ENCODE measurements around the gene EFR3B.

GRCh38 chr2:24214840-24215481 lies 40.1 kb downstream of the FAM228A start:
- RRBS = no CpG with 5 or more reads among the region's 8 CpGs

- RRBS = 90% methylated on average over 4 of the region's 11 CpGs
Measured at GRCh38 chr2:24403304-24403628, 42.9 kb upstream of the ITSN2 start.

GRCh38 chr2:24435858-24436346 lies 55.2 kb upstream of the NCOA1 start:
- RRBS = no CpG with 5 or more reads among the region's 7 CpGs

DNA sequence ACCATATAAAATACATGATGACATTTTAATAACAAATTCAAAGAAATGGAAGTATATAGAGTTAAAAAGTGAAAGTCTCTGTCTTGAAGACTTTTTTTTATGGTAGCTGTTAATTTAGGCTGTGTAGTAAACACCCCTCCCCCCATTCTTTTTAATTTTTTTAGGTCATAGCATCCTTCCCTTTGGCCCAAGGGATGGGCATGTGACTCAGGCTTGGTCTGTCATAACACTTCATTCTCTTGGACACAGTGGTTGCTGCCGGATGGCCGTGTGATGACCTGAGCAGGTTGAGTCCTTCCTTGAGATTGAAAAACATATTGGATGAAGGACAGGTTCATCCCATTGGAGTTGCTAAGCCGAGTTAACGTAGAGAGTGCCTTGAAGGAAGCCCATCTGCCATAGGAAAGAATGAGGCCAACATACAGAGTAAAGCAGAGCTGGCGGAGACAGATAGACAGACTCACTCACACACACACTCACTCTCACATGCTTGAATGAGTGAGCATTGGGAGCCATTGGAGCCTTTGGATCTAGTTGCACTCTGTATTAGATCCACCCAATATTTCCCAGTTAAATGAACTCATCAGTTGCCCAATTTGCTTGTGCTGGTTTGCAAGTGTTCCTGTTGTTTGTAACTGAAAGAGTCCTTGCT lies 14.6 kb downstream of the NCOA1 start:
- RRBS = no CpG with 5 or more reads among the region's 5 CpGs

DNA sequence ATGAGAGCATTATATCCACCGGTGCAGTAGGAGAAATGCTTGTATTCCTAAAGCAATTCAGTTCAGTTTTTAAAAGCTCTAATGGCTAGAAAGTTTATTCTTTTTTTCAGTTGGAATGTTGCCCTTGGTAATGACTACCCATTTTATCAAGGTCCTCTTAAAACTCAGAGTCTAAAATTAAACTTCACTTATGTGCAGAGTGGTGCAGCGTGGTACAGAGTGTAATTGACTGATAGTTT lies 21.3 kb downstream of the NCOA1 start:
- RRBS = no CpG with 5 or more reads among the region's 2 CpGs

GRCh38 chr2:24554014-24554624 lies 63.1 kb downstream of the NCOA1 start:
- RRBS = no CpG with 5 or more reads among the region's 4 CpGs

DNA sequence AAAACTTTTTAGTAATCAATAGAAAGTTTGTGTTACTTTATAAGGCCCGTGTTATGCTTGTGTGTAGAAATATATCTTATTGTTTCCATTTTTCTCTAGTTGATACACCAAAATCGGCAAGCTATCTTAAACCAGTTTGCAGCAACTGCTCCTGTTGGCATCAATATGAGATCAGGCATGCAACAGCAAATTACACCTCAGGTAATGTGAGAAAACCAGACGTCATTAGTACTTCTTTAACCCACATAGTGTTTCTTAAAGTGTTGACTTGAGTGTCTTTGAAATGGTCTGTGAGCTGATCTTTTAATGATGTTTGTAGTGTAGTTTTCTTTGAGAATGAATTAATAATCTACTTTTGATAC lies 53.9 kb downstream of the PTRHD1 start:
- RRBS = no CpG with 5 or more reads among the region's 3 CpGs

DNA sequence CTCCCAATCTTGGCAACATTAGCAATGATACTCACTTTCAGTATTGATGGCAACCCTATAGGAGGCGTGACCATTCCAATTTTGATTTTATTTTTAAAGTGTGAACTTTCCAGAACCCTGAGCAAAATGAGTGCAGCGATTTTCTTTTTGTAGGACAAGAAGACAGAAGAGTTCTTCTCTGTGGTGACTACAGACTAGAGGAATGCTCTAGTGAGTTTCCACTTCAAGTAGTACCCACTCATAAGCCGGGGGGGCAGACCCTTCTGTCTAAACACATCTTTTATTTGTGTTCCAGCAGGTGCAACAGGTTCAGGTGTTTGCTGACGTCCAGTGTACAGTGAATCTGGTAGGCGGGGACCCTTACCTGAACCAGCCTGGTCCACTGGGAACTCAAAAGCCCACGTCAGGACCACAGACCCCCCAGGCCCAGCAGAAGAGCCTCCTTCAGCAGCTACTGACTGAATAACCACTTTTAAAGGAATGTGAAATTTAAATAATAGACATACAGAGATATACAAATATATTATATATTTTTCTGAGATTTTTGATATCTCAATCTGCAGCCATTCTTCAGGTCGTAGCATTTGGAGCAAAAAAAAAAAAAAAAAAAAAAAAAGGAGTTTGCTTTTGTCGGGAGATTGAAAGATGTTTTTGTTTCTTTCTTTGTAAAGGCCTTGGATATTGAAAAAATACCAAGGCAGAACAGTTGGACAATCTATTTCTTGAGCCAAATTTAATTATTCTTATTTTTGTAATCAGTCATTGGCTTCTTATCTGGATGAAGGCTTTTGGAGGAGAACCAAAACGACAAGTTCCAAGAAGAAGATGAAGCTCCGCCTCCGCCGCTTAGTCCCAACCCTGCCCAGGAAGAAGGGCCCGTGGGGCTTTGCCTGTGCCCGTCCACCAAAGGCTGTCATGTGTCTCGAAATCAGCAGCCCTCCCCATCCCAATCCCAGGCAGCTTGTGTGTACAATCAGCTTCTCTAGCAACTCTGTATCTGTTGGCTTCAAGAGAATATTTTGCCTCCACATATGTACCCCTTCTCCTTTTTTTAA lies 24.9 kb downstream of the PTRHD1 start:
- RRBS = no CpG with 5 or more reads among the region's 15 CpGs

GRCh38 chr2:24886664-24887366 lies 33.2 kb downstream of the ADCY3 start:
- RRBS = no CpG with 5 or more reads among the region's 19 CpGs

- RRBS = 1% methylated on average over 11 of the region's 40 CpGs
Measured at GRCh38 chr2:24970638-24971535, 868 bp downstream of the DNAJC27 start.

DNA sequence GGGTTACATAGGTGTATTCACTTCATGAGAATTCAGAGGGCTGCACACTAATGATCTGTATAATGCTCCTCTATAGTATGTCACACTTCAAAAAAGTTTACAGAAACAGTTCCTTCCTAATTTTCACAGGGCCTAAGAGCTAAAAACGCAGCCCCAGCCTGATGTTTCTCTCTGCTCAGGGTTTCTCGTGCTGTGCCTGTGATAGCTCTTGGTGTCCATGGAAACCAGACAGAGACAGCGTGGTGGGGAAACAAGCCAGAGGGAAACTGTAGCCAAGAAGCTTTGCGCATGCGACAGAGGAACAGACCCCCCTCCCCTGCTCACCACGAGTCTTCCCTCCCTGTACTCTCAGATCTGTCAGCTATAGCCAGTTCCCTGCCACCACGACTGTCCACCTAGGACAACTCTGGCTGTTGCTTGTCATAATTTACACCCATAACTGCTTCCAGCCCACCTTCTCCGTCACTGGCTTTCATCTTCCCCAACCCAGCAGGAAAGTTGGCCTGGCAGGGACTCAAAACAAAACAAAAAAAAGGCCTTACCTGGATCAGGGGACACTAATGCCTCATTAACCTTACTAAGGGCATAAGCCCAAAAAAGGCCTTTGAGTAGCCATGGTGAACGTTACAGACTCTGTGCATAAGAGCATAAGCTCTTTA lies 13.2 kb upstream of the DNAJC27 start:
- RRBS = no CpG with 5 or more reads among the region's 9 CpGs

- RRBS = 2% methylated on average over 69 of the region's 120 CpGs
Measured at GRCh38 chr2:25042021-25043346, at the start of gene EFR3B. Gene EFR3B (plus strand): TSS chr2:25042076.

GRCh38 chr2:25420643-25421232 lies 79.0 kb upstream of the DNMT3A start:
- RRBS = no CpG with 5 or more reads among the region's 5 CpGs

GRCh38 chr2:25566509-25567041 lies 106.8 kb downstream of the DTNB start:
- RRBS = no CpG with 5 or more reads among the region's 3 CpGs

GRCh38 chr2:25741250-25742447 lies 68.3 kb upstream of the DTNB start:
- RRBS = no CpG with 5 or more reads among the region's 15 CpGs

DNA sequence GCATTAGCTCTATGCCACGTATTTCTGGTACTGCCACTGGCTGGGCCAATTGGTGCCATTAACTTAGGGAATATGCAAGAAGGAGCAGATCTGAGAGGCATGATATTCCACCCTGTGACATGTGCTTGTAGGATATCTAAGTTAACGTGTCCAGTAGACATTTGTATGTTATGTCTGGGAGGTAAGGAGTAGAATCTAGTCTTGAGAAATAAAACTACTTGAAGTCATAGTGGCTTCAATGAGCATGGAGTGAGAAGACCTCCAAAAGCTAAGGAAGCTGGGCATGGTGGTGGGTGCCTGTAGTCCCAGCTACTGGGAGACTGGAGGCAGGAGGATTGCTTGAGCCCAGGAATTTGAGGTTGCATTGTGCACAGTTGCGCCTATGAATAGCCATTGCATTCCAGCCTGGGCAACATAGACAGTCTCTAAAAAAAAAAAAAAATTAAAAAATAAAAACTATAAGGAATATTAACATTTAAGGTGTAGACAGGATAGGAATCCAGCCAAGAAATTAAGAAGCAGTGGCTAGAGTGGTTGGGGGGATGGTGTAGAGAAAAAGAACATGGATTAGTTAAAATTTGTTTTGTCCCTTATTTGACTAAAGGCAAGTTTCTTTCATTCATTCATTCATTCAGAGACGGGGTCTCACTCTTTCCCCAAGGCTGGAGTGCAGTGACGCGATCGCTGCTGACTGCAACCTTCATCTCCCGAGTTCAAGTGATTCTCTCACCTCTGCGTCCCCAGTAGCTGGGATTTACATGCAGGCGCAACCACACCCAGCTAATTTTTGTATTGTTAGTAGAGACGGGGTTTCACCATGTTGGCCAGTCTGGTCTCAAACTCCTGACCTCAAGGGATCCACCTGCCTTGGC lies 23.4 kb downstream of the RAB10 start:
- RRBS = no CpG with 5 or more reads among the region's 11 CpGs

- RRBS = no CpG with 5 or more reads among the region's 4 CpGs
Measured at GRCh38 chr2:26065890-26066643, 32.2 kb downstream of the RAB10 start.

DNA sequence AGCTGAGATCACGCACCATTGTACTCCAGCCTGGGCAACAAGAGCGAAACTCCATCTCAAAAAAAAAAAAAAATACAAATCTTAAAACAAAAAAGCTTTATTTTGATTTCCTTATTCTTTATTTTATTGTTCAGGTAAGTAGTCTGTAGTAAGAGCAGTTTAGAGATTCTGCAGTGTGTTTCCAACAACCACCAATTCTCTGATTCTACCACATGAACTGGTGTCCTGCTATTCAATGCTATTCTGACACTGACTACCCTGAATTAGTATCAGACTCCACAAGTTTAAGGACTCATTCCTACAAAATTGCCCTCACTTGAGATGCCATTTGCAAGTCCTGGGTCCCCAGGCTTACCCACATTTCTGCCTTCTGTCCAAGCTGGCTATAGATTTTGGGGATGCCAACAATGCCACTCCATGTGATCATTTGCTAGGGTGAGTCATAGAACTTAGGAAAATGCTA lies 61.3 kb upstream of the GAREM2 start:
- RRBS = no CpG with 5 or more reads among the region's 2 CpGs

GRCh38 chr2:26123162-26123716 lies 49.6 kb upstream of the GAREM2 start:
- RRBS = no CpG with 5 or more reads among the region's 9 CpGs

DNA sequence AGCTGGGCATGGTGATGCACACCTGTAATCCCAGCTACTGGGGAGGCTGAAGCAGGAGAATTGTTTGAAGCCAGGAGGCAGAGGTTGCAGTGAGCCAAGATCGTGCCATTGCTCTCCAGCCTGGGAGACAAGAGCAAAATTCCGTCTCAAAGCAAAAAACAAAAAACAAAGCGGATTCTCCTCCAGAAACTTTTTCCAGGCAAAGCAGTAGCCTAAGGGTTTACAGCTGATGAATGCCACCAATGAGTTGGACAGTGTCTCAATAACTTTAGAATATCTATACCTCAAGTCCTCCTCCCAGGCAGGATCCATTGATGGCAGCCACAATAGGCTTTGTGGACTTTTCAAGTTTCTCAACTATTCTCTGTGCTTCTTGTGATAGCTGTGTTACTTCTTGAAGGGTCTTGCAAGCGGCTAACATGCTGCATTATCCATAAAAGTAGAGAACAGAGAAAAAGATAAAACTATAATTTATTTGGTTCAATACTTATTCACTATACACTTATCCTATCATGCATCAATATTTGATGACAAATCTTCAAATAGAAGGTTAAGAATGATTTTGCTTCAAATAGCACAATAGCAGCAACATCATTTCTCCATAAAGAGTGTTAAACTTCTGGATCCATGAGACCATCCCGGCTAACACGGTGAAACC lies 10.4 kb downstream of the HADHA start:
- RRBS = no CpG with 5 or more reads among the region's 6 CpGs